ENCODE results near the genes CFAP276 and MYBPHL.

DNA sequence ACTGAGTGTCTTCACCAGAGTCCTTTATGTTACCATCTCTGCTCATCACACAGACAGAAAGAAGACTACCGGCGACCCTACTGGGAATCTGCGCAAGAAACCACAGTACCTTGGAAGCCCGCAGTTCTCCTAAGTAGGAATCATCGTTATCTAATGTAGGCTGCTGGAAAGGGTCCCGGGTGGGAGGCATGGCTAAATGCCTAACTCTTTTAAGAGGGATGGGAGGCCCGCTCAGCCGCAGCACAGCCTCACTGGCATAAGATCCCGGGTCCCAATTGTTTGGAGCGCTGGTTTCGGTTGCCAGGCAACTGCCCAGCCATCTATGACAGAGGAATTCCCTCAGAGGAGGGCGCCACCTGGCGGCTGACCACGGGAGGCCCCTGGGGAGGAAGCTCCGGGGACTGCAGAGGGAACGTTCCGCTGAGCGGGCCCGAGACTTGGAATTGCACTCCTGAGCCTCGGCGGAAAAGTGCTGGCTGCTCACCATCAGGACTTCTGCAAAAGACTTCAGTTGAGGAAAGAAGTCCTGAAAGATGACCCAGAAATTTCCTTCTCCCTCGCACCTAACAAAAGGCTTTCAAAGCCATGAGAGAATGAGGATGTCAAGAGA, at the start of gene CFAP276:
Gene CFAP276, minus strand, starts transcription at position 258 of the 610 bp plus-strand sequence.
- PRO-cap: no peak
- RAMPAGE, long total RNA, 4 experiments: start-site peak on the minus strand in 1 of 4 experiments, centred at position 293 of the sequence, 7 reads per replicate

DNA sequence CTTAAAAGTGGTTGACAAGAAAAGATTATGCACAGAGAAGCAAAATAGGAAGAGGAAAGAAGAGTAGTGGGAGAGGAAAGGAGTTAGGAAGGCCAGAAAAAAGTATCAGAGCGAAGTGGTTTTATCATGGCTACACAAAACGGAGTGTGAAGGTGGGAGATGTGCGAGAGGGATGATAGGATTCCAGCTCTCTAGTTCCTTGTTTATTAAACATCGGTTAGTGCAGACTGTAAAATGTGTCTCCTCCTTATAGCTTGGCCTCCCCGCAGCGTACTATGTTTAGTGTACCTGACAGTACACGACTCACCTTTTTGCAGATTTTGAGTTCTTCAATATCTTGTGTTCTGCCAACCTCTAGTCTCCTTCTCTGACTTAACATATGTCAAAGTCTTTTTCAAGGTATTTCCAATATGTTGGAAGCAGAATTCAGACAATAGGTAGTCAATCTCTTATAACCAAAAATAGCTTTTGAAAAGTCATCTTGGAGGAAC, 791 bp downstream of the ELAPOR1 start:
- PRO-cap: no peak
- RAMPAGE, long total RNA, 4 experiments: no peak in any of the 4 experiments

- PRO-cap: no peak
- RAMPAGE, long total RNA, 4 experiments: no peak in any of the 4 experiments
These were observed 2.5 kb downstream of the ELAPOR1 start for GRCh38 chr1:109116333-109116802.

DNA sequence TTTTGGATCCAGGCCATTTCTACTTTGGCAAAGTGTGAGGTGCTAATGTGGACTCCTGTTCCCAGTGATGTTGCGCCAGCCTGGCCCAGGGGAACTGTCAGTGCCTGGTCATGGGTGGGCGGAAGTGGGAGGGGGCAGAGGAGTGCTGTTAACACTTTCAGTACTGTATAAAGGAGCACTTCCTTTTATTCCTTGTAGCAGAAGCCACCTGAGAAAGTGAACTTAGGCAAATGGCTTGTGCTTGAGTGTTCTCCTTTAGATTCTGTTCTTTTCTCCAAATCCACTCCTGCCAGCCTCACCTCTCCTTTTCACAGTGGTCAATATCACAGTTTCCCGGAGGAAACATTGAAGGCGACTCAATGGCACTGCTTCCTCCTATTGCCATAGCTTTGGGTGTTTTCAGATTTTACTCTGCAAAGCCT, 20.0 kb downstream of the ELAPOR1 start:
- PRO-cap: no peak
- RAMPAGE, long total RNA, 4 experiments: no peak in any of the 4 experiments

DNA sequence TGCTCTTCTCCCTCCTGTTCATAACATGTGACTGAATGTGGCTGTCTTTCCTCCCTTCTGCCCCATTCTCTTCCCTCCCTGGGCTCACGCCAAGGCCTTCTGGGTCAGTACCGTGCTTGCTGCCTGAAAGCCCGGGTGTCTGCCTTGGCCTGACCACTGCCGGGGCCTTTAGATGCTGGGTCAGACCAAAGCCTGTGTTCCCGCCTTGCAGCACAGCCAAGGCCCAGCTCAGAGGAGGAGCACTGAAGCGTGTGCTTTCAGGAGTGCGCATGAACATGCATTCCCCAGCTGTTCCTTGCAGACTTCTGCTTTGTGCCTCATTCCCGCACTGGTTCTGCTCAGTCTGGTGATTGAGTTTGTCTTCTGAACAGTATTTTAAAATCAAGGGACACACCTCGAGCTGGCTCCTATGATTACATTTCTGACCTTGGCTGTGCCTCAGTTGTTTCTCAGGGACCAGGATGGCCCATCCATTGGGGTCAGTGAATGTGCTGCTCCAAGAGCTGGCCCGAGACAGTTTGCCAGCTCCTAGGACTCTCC, 26.9 kb upstream of the SARS1 start:
- PRO-cap: no peak
- RAMPAGE, long total RNA, 4 experiments: no peak in any of the 4 experiments

- PRO-cap: no peak
- RAMPAGE, long total RNA, 4 experiments: no peak in any of the 4 experiments
These were observed 13.2 kb upstream of the CELSR2 start for GRCh38 chr1:109235905-109236679.

DNA sequence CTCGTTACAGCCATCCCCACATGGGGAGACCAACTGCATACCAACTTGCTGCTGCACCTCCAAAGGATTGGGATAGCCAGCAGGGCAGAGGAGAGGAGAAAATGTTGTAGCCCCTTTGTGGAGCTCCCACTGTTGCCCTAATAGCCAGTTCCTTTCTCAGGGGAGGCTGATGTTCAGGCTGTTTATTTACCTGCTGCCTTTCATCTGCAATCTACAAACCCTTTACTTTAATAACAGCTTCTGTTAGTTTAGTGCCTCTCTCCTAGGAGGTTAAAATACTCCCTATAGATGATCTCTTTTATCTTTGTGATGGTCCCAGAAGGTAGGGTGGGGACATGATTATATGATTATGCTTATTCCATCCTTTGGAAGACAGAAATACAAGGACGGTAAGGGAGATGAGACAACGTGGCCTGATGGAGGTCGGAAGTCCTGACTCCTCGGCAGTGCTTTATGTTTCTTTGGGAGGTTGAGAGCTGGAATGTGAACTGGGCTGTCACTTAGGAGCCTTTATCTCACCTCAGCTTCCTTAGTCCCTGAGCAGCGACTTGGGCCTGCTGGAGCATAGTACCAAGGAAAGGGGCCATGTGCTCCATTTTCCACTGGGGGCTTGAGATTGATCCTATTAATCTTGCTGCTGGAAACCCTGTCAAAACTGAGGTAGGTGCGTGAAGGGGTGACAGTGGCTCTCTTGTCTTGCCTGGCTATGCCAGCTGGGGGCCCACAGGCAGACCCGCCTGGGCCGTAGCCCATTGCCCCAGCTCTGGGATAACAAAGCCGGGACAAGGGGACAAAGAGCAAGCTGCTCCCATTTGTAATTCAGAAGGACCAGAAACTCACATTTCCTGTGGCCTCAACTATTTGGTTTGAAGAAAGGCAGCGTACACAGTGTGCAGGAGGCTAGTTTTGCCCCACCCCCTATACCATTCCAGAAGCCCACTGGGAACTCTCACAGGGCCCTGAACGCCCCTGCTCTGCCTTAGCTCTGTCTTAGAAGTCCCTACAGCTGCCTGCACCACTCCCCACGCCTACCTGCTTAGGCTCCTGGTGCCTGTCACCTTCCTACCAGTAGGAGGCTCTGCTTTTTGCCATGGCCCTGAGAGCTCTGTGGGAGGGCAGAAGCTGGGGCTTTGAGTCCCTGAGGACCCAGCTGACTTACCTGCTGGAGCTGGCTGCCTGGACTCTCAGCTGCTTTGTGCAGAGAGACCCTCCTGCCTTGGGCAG, 10.4 kb upstream of the CELSR2 start:
- PRO-cap: unidirectional peak, plus-strand start at position 631 of the sequence
- RAMPAGE, long total RNA, 4 experiments: no peak in any of the 4 experiments

DNA sequence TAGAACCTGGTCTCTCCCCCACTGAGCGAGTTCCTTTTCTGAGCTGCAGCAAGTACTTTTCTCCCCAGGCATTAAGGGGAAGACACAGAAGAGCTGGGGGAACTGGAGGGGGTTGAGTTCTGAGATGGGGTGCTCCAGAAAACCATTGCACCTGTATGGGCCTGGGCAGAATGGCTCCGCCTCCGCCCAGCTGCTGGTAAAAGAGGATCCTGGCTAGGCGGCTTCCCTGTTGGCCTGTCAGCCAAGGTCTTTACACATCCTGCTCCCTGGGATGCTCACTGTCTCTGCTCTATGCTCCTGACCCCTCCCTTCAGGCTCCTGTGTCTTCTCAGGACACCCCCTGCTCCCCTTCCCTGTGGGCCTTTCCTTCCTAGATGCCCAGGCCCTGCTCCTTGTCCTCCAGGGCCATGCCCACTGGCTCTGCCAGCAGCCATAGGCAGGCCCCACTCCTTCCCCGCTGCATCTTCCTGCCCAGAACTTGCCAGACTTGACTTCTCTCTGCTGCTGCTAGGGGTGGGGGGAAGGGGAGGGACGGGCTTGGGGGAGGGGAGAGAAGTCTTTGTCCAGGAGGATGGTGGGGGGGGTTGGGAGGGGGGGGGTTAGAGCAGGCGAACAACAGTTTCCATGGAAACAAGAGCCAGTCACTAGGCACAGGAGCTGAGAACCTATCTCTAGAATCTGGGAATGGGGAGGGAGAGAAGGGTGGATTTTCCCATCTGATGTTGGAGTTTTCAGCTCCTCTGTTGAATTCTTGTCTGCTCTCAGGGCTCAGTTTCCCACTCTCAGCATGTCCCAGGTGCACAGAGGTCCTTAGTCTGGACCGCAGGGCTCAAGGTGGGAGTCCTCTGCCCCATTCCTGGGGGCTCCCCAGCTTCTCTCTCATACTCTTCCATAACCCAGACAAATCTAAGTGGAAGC, 10.5 kb downstream of the CELSR2 start:
- PRO-cap: no peak
- RAMPAGE, long total RNA, 4 experiments: no peak in any of the 4 experiments

DNA sequence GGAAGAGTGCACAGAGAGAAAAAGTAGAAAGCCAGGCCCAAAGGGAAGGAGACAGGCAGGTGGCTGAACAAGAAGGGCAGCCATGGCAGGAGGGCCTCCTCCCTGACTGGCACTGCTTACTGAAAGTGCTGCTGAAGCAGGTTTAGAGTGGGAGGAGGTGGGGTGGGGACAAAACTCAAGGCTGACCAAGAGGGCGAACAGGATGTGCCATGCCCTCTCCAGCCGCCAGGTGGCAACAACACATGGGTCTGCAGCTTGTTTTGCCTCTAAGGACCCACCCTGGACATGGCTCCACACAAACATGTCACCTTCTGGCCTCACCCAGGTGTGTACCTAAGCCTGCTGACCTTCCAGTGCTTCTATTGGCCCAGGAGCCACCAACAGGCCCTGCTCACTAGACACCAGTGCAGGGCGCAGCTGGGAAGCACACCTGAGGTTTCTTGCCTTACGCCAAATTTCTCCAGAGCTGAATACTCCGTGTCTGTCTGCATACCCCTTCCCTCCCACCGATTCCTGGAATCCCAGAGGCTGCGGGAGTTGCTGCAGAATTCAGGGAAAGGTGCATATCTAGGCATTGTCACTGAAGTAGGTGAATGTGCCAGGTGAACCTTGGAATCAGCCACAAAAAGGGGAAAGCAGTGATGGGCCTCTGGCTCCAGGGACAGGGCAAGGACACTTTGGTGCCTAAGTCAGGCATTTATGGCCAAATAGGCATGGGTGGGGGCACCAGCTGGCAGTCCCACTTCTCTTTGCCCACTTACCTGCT, 5.4 kb downstream of the PSRC1 start:
- PRO-cap: unidirectional peak, minus-strand start at position 114 of the sequence
- RAMPAGE, long total RNA, 4 experiments: no peak in any of the 4 experiments

- PRO-cap: no peak
- RAMPAGE, long total RNA, 4 experiments: no peak in any of the 4 experiments
These were observed at the start of gene MYBPHL for GRCh38 chr1:109306905-109308105. TSS of gene MYBPHL (minus strand) at chr1:109307011.

- PRO-cap: no peak
- RAMPAGE, long total RNA, 4 experiments: no peak in any of the 4 experiments
These were observed 40.7 kb upstream of the MYBPHL start for GRCh38 chr1:109347285-109348200.

DNA sequence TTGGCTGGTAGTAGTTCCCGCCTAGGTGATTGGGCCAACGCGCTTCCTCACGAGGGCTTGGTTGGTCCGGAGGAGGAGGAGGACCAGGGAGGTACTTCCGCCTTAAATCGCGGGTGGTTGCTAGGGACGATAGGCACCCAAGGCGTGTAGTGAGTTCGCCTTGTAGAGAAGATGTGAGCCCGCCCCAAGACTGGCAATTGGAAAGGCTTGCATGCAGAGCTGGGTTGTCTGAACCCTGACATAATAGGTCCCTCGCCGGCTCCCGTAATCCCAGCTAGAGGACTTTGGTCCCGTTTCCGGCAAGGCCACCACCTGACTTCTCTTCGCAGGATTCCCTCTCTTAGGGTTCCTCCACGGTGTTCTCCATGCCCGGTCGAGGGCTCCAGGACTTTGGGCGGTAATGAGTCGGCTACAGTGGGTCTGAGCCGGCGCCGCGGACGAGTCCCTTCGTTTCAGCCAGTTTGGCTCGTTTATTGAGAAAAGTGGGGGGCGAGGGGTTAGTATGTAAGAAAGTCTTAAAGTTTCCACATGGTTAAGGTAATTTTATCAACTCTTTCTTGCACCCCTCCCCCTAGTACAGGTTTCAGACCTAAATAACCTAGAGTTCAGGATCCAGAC, 360 bp upstream of the PSMA5 start:
- PRO-cap: bidirectional peak, plus-strand start at position 105 of the sequence, minus-strand start outside the sequence; bidirectional peak, plus-strand start at position 277 of the sequence, minus-strand start at position 175 of the sequence
- RAMPAGE, long total RNA, 4 experiments: no peak in any of the 4 experiments

DNA sequence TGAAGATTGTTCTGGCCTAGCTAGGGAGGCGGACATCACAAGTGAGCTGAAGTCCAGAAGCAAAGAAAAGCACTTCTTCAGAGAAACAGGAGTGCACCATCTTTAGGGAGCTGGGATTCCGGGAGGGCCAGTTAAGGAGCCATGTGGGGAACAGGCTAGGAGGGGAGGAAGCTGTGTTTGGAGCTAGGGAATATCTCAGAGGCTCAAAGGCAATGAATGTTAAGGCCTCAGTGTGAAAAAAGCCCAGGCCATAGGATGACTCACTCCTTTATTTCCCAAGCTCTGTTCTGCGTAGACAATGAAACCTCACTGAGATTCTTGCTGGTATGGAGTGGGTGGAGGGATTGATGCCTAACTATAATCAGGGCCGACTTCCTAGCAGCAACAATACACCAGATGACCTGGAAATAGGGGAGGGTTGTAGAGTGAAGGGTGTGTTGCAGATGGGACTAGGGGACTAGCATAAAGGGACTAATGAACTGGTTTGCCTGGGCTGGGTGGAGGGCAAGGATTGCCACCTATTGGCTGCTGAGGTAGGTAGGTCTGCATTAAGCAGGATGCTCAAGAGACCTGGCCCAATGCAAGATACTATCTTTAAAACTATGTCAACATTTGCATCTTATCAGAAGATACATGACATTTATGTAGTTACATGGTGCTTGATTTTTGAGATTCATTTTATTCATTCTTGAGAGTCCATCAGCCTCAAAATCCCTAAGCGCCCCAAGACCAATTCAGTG, 2.0 kb downstream of the GNAT2 start:
- PRO-cap: no peak
- RAMPAGE, long total RNA, 4 experiments: no peak in any of the 4 experiments

DNA sequence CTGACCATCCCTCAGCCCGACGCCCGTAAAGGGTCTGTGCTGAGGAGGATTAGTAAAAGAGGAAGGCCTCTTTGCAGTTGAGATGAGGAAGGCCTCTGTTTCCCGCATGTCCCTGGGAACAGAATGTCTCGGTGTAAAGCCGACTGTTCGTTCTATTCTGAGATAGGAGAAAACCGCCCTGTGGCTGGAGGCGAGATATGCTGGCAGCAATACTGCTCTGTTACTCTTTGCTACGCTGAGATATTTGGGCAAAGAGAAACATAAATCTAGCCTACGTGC, 3.2 kb upstream of the EPS8L3 start:
- PRO-cap: no peak
- RAMPAGE, long total RNA, 4 experiments: no peak in any of the 4 experiments

DNA sequence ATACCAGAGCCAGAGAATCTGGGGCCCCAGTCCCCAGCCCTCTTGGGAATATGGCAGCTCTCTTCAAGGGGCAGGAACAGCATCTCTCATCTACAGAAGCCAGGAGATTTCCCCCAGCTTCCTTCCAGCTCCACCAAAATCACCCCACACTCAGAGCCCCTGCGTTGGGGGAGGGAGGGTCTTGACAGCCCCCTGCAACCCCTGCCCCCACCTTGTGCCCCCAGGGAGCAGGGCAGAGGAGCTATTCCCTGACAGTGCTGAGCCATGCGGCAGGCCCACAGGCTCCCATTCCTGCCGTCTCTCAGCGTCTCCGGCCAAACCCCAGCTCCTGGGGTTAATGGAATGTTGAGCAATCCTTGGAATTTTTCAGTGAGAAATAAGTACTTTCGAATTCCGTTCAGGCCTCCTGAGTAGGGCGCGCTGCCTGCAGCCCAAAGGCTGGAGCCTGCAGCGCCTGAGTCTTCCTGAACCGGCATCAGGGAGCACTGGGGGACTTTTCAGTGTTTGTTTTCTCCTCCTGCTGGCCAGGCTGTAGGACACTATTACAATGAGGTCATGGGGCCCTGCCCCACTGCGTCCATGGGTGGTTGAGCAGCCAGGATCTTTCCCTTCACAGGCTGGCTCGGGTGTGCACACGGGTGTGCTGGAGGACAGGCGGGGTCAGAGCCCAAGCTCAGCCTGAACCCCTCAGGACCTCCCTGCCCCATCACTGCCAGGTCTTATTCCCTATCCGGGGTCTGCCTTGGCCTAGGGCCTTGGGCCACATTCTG, 33.3 kb upstream of the CSF1 start:
- PRO-cap: bidirectional peak, plus-strand start at position 409 of the sequence, minus-strand start at position 303 of the sequence; bidirectional peak, plus-strand start at position 613 of the sequence, minus-strand start at position 477 of the sequence
- RAMPAGE, long total RNA, 4 experiments: no peak in any of the 4 experiments

DNA sequence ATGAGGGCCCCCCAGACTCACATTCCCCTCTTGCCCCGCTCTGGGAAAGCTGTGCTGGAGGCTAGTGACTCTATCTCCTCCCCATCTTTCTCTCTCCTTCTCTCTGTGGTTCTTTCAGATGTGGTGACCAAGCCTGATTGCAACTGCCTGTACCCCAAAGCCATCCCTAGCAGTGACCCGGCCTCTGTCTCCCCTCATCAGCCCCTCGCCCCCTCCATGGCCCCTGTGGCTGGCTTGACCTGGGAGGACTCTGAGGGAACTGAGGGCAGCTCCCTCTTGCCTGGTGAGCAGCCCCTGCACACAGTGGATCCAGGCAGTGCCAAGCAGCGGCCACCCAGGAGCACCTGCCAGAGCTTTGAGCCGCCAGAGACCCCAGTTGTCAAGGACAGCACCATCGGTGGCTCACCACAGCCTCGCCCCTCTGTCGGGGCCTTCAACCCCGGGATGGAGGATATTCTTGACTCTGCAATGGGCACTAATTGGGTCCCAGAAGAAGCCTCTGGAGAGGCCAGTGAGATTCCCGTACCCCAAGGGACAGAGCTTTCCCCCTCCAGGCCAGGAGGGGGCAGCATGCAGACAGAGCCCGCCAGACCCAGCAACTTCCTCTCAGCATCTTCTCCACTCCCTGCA, 12.5 kb downstream of the CSF1 start:
- PRO-cap: no peak
- RAMPAGE, long total RNA, 4 experiments: no peak in any of the 4 experiments

- PRO-cap: no peak
- RAMPAGE, long total RNA, 4 experiments: no peak in any of the 4 experiments
These were observed 23.2 kb downstream of the CSF1 start for GRCh38 chr1:109933741-109934384.

DNA sequence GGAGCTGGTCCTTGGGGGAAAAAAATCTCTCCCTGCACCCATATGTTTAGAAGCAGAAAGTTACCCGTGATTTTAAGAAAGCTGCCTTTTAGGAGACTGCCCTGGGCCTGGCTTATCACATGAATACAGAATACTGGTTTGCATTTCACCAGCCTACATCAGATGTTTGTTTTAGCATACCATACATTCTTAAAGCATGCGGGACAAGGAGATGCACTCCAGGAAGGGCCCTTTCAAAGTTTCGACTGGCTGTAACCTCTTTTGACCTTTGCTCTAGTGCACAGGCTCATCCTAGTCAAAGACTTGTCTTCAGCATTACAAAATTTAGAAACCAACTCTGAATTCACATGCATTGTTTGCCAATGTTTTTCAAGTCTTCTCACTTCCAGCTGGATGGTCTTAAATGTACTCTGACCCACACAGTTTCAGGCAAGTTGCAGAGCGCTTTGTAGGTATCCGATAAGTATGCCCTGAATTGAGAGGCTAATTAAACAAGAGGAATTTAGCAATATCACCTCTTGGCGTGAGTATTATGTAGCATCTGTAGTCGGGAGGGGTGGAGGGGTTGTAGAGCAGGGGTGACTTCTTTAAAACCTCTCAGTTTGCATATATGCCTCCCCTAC, 24.6 kb upstream of the AHCYL1 start:
- PRO-cap: no peak
- RAMPAGE, long total RNA, 4 experiments: no peak in any of the 4 experiments

DNA sequence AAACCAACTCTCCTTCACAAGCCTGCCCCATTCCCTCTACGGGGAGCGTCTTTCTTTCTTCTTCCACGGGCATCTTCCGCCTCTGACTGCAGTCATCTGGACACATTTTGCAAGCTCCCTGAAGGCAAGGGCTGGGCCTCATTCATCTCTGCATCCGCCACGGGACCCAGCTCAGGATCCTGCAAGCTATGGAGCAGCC, 7.5 kb upstream of the AHCYL1 start:
- PRO-cap: no peak
- RAMPAGE, long total RNA, 4 experiments: no peak in any of the 4 experiments

DNA sequence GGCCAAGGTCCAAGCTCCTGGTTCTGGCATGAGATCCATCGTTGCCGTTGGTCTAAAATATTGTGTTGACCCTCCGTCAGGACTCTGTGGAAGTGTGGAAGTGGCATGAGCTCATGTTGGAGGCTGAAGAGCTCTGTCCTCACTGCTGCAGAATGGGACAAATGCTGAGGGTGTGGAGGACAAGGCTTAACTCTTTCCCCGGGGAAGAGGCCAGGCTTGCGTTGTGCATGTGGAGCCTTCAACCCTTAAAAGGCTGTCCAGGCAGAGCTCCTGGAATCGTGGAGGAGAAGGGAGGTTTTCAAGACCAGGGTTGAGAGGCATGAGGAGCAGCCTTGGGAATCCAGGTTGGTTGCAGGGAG, 6.9 kb upstream of the AHCYL1 start:
- PRO-cap: no peak
- RAMPAGE, long total RNA, 4 experiments: no peak in any of the 4 experiments

Measured in gastroesophageal sphincter (tissue), 4 donors.